ENCODE measurements around a stretch of chr2.

DNA sequence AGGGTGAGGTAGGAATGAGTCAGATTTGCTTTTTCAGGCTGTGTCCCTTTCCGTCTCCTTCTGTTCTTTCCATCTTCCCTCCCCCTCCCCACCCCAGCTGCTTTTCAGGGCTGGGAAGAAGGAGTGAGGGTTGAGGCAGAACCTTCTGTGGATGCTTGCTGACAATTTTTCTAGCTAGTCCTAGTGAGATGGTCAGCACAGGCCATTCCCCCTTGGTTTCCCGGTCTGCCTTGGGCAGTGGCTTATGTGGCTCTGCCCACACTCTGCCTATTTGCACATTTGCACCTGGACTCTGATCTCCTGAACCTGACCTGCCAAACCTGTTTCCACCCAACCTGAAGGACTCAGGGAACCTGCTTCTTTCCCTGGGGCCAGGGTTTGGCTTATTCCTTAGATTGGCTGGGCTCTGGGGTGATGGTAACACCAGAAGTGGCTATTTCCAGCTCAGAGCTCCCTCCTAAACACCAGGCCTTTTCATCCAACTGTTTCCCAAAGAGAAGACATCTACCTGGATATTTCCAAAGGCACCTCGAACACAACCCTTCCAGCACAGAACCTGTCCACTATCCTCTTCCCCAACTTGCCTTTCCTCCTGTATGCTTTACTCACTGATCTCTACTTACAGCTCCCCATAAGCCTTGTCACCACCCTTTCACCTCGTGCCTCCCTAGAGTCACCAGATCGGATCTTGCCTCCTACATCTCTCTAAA lies 5.9 kb upstream of the MTA3 start:
- PRO-cap: no peak
- RAMPAGE, long total RNA, 3 experiments: no peak in any of the 3 experiments

DNA sequence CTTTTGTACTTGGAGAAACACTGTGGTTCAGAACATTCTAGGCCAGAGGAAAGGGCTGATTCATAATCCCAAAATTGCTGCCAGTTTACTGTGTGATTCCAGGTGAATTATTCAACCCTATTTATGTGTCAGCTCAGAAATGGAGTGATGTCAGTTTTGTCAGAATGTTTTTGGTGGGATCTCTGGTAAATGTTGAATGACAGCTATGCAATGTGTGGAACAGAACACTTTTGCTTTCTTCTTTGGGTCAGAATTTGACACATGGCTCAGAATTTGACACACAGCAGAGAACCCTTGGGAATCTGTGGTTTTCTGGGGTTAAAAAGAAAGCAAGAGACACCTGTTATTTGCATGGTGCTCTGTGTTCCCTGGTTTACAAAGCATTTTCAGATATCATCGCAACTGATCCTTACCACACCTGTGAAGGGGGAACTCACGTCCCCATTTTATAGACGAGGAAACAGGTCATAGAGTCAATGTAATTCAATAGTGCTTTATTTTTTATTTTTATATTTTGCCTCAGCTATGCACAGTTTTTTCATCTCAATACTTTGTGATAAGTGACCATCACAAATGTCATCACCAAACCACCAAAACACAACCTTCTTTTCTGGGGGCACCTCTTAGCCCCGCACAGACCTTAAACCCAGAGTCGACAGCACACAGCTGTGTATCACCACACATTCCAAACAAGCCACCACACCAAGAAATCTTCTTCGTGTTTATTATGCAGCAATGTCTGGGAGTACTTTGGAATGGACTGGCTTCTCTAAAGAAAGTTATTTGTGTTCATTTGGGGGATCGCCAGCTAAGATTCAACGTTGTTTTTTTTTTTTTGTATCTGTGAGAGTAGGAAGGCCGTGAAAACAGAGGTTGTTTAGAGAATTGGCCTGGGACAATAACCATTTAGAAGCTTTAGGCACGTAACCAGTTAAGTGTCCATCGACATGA lies 1.3 kb upstream of the MTA3 start:
- PRO-cap: no peak
- RAMPAGE, long total RNA, 3 experiments: no peak in any of the 3 experiments

- PRO-cap: no peak
- RAMPAGE, long total RNA, 3 experiments: no peak in any of the 3 experiments
Measured at GRCh38 chr2:42652177-42652696, 83.8 kb downstream of the MTA3 start.

DNA sequence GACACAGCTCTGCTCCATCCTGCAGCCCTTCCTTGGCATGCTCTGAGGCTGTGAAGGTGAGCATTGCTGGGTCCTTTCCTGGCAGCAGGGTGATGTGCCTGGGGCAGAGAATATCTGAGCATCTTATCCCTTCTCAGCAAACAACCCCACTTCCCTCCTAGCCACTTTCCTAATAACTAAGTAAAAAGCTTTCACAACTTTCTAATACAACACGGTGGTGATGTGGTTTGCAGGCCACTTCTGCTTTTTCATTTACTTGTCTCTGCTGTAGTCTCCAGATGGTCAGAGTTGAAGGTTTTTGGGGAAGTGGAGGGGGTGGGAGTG lies 11.7 kb downstream of the OXER1 start:
- PRO-cap: no peak
- RAMPAGE, long total RNA, 3 experiments: no peak in any of the 3 experiments

DNA sequence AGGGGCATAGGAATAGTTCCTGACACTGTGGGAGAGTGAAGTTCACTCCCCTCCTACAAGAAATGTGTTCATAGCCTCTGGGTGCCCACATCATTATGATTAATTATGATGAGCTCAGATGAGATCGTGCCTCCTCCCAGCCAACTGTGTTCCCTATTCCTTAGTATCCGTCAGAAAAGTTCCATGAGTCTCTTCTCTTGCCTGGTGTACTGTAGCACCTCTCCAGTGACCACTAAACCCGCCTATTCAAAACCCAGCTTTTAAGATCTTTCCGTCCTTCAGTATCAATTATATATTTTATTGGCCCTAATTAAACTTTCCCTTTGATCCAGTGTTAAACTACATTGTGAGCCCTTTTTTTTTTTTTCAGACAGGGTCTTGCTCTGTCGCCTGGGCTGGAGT lies 11.4 kb downstream of the OXER1 start:
- PRO-cap: no peak
- RAMPAGE, long total RNA, 3 experiments: no peak in any of the 3 experiments

DNA sequence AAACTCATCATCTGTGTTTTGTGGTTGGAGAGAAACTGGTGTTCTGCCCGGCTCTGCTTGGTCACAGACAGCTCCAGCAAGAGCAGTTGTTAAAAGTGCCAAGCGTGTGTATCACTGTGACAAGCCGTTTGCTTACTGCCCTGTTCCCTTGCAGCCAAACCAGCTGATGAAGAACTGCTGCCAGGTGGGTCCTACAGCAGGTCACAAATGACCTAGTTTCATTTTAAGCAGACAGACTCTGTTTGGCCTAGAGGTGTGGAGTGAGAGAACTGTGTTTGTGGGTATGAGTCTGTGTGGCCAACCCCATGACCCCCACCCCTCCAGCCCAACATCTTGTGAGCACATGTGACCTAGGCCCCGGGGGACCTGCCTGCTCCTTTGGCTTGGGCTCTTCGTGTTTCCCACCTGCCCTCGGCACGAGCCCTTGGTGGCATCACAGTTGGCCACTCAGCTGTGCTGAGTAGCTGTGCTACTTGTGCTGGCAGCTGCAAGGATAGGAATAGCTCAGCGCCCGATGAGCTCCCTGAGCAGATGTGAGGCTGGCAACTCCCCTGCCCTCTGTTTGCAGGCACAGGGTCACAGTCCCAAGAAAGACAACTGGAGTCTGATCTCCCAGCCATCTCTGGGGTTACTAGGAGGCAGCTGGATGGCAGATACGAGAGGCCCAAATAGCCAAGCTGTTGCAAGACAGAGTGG lies 9.7 kb downstream of the OXER1 start:
- PRO-cap: unidirectional peak, minus-strand start at position 65 of the sequence; bidirectional peak, plus-strand start outside the sequence, minus-strand start at position 468 of the sequence
- RAMPAGE, long total RNA, 3 experiments: no peak in any of the 3 experiments

GRCh38 chr2:42906219-42906422 lies 113.7 kb upstream of the HAAO start:
- PRO-cap: no peak
- RAMPAGE, long total RNA, 3 experiments: no peak in any of the 3 experiments

GRCh38 chr2:42923680-42924065 lies 131.3 kb upstream of the HAAO start:
- PRO-cap: no peak
- RAMPAGE, long total RNA, 3 experiments: no peak in any of the 3 experiments

DNA sequence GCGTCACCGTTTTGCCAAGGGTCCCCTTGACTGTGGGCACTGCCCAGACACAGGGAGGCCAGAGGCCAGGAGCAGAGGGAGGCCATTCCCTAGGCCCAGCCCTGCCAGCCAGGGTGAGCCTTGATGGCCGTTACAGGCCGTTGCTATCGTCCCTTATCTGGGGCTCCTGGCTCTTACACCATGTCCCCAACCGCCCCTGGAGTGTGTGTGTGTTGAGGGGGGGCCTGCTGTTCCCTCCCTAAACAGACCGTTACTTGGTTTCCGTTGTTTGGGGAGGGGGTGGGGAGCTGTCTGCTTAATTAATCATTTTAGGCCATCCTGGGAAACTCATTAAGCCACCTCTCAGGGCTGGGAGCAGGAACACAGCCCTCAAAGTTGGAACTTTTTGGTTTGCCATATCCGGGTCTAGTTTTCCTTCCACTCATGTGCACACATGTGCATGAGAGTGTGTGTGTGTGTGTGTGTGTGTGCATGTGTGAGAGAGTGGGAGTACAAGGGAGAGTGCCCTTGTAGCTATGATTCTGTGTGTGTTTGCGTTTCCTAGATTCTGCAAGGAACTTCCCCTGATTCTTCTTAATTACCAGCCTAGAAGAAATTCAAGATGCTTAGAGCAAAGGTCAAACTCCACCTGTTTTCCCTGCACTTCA lies 135.2 kb upstream of the HAAO start:
- PRO-cap: no peak
- RAMPAGE, long total RNA, 3 experiments: no peak in any of the 3 experiments

DNA sequence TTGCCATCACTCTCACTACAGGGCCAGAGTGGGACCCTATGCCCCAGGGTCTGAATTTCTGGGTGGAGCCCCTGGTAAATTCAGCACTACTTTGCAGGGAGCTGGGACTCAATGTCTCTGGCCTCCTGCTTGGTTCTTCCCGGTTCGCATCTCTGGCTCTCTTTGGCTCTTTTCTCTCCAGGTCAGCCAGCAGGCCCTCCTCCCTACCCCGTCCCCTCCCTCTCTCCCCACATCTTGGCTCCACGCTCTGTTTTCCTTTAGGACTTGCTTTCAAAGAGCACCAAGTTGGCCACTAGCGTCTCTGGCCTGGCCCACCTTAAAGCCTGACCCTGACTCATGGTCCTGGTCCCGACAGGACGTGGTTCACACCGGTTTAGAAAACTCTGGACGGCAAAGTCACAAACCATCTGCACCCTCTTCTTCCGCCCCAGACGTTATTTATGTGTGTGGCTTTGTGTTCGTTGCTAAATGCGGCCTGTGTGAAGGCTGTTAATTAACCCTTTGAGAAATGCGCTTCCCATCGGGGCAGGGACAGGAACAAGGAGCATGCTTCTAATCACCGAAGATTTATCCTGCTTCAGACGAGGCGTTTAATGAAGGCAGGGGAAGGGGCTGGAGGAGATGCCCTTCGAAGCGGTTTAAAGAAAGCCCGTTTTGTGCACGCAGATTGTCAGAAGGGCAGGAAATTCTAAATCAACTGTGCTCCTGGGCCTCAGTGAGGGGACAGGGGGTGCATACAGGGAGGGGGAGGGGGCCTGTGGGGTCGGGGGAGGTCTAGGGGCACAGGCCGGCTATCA lies 169.1 kb upstream of the HAAO start:
- PRO-cap: unidirectional peak, minus-strand start at position 154 of the sequence
- RAMPAGE, long total RNA, 3 experiments: no peak in any of the 3 experiments

- PRO-cap: unidirectional peak, minus-strand start at chr2:42964862
- RAMPAGE, long total RNA, 3 experiments: no peak in any of the 3 experiments
Measured at GRCh38 chr2:42964650-42965207, 172.3 kb upstream of the HAAO start.

DNA sequence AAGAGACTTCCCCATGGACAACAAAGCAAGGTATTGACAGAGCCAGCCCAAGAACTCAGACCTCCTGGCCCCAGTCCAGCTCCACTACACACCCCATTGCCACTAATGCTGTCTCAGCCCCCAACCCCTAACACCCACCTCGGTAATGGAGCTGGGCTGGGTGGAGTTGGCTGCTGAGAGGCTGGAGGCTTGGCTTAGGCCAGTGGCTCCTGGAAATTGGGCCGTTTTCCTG lies 175.4 kb upstream of the HAAO start:
- PRO-cap: no peak
- RAMPAGE, long total RNA, 3 experiments: no peak in any of the 3 experiments

DNA sequence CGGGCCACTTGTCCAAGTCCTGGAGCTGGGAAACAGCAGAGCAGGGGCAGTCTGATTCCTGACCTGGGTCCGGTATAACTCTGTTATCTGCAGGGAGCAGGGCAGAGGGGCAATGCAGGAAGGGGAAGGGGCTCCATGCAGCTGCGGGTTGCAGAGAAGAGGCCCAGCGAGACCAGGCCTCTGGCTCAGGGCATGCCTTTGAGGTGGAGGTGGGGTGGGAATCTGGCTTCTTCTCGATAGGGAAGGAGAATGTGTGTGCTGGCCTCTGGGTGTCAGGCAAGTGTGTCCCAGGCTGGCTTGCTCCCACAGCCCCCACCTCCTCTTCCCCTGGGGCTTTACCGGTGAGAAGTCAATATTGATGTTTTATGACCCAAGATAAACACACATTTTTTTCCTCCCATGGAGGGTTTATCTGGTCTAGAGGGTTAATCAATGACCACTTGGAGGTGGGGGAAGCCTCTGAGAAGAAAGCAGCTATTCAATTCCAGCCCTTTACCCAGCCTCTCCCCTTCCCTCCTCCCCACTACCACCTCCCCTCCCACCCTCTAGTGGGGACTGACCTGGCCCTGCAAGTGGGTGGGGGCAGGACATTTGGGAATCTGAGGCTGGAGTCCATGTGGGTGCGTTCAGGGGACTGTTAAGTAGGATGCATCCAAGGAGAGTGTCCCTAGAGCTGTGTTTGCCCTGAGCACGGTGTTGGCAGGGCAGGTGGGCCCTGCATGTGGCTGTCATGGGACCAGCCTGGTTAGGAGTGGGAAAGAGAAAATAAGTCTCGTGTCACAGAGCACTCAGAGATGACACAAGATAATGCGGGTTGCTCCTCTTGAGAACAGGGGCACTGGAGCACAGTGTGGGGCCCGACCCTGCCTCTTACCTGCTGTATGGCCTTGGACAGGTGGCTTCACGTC lies 187.3 kb upstream of the HAAO start:
- PRO-cap: no peak
- RAMPAGE, long total RNA, 3 experiments: no peak in any of the 3 experiments

GRCh38 chr2:43006343-43006705 lies 213.9 kb upstream of the HAAO start:
- PRO-cap: no peak
- RAMPAGE, long total RNA, 3 experiments: no peak in any of the 3 experiments

DNA sequence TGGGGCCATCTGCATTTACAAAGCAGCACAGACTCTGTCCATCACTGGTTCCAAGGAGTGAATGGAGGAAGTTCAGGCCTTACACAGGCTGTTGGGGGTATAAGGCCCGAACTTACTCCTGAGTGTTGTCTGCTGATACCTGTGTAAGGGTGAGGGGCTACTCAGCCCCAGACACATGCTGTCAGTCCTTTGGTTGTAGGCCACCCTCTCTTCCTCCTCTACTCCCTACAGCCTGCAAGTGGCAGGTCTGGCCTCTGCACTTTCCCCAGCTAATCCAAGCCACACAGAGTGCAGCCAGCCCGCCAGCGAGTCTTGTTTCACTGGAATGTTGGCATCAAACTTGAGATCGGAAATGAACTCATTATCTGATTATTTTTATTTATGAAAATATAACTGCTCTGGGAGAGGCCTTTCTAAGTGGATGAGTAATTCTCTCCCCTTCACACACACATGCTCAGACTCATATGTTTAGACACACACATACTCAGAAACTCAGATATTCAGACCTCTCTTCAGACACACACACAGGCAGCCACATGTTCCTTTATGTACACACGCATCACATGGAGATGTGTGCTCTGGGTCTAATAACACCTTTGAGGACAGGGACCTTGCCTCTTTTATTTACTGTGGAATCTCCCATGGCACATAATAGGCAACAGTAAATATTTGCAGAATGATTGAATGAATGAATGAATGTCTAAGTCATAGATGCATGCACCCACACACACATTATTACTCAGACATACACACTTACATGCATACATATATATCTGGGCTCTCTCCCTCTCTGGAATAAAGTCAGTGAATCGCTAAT lies 151.3 kb downstream of the ZFP36L2 start:
- PRO-cap: bidirectional peak, plus-strand start at position 495 of the sequence, minus-strand start at position 276 of the sequence
- RAMPAGE, long total RNA, 3 experiments: no peak in any of the 3 experiments

- PRO-cap: no peak
- RAMPAGE, long total RNA, 3 experiments: no peak in any of the 3 experiments
Measured at GRCh38 chr2:43139816-43140825, 86.3 kb downstream of the ZFP36L2 start.

GRCh38 chr2:43174283-43174991 lies 52.0 kb downstream of the ZFP36L2 start:
- PRO-cap: no peak
- RAMPAGE, long total RNA, 3 experiments: no peak in any of the 3 experiments

- PRO-cap: no peak
- RAMPAGE, long total RNA, 3 experiments: no peak in any of the 3 experiments
Measured at GRCh38 chr2:43217457-43218162, 8.8 kb downstream of the ZFP36L2 start.

DNA sequence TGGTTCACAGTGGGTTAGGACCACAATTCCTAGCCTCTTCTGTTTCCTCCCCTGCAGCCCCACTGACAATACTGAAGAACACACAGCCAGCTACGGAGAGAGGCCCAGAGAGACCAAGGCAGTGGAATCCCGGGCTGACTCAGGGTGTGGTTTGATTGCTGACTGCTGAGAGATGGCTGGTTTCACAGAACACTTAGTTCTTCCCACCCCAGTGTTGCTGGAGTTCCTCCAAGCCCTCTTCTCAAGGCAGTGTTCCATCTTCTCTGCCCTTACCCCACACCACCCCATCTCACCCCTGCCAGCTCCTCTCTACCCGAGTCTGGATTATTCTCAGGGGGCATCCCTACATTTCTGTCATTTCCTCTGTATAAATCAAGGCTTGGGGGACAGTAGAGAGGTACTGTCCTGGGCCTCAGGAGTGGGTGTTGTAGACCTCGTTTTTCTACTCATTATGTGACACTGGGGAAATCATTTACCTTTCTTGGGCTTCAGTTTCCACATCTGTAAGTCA lies 43.4 kb upstream of the ZFP36L2 start:
- PRO-cap: unidirectional peak, minus-strand start at position 167 of the sequence
- RAMPAGE, long total RNA, 3 experiments: no peak in any of the 3 experiments

- PRO-cap: no peak
- RAMPAGE, long total RNA, 3 experiments: no peak in any of the 3 experiments
Measured at GRCh38 chr2:43456251-43456633, 139.6 kb downstream of the THADA start.